ENCODE results near the gene CDH15.

- RRBS, 2 experiments = 77 to 89% methylated on average over 6 of the region's 19 CpGs
Observed at GRCh38 chr16:88759163-88759718, 25.8 kb downstream of the PIEZO1 start.

DNA sequence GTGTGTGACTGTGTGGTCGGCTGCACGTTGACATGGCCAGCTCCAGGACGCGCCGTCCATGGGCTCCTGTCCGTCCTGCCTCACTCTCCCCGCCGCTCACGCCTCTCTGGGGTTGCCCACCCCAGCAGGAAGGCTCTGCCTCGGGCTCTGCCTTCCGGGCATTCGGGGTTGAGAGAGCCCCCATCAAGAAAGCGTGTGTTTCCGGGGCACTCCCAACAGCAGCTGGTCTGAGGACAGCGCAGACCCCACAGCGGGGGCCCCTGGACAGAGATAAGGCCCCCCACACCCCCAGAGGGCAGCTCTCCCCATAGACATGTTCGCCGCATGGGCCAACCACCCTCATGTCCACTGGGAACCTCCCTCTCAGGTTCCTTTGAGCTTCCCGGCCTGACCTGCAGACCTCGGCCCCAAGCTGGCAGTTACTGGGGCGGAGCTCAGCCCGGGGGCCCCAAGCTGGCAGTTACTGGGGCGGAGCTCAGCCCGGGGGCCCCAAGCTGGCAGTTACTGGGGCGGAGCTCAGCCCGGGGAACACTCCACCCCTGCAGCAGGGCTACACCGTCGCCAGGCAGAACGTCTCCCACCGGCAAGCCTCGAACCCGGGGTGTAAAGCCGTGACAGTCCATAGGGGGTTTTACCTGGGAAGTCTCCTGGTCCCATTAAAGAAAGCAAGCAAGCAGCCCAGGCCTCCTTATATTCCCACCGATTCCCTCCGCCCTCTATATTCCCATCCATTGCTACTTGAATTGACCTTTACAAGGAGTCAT, 8.5 kb upstream of the PIEZO1 start:
- RRBS, 2 experiments = 65 to 69% methylated on average over 9 to 11 of the region's 35 CpGs

GRCh38 chr16:88900565-88901062, 34.2 kb upstream of the PABPN1L start:
- RRBS, 2 experiments = 88 to 91% methylated on average over 3 of the region's 17 CpGs

GRCh38 chr16:88926850-88927287, 50.1 kb downstream of the CBFA2T3 start:
- RRBS, 2 experiments = 4% methylated on average over 7 of the region's 26 CpGs; no CpG with 5 or more reads in 1 of the 2 experiments

DNA sequence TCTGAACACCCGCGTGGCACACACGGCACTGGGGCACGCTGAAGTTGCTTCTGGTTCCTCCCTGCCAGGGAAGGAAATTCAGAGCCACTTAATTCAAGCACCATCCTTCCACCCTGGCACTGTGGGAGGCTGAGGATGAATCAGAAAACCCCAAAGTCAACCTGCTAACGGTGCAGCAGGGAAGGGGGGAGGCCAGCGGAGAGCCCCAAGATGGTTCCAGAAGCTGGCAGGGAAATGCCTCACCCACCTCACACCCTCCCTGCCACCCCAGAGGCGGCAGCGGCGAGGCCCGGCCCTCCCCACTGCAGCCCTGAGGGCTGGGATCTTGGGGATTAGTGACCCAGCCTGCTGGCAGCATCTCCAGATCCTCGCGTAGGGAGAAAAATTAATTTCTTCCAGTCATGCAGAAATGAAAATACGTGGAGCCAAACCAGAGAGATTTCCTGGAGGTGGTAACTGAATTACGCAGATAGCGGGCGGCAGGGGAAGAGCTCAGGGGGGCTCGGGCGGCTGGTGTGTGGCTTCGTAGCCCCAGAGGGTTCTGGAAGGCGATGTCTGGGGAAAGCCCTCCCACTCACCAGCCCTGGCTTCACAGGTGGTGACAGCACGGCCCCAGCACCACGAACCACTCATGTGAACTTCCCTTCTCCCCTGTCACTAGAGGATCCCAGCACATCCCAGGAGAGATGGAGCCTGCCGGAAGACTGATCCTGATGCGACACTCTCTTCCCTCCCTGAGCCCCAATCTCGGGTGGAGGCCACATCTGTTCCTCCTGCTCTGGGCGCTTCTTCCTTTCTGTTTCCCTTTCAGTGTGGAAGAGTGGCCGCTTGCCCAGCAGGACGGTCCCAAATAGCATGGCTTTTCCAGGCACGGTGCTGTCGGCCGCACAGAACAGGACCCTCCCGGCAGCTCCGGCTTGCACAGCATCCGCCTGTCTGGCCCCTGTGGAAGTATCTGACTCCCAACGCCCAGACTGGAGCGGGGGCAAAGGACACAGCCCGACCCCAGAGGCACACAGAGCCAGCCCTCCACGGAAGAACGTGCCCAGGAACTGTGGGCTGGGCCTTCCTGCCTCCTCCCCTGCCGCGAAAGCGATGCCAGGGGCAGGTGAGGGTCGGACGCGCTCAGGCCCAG, 37.9 kb downstream of the CBFA2T3 start:
- RRBS, 2 experiments = no CpG with 5 or more reads among the region's 45 CpGs

GRCh38 chr16:88974898-88976107, 1.7 kb downstream of the CBFA2T3 start:
- RRBS, 2 experiments = 76 to 80% methylated on average over 3 of the region's 47 CpGs

DNA sequence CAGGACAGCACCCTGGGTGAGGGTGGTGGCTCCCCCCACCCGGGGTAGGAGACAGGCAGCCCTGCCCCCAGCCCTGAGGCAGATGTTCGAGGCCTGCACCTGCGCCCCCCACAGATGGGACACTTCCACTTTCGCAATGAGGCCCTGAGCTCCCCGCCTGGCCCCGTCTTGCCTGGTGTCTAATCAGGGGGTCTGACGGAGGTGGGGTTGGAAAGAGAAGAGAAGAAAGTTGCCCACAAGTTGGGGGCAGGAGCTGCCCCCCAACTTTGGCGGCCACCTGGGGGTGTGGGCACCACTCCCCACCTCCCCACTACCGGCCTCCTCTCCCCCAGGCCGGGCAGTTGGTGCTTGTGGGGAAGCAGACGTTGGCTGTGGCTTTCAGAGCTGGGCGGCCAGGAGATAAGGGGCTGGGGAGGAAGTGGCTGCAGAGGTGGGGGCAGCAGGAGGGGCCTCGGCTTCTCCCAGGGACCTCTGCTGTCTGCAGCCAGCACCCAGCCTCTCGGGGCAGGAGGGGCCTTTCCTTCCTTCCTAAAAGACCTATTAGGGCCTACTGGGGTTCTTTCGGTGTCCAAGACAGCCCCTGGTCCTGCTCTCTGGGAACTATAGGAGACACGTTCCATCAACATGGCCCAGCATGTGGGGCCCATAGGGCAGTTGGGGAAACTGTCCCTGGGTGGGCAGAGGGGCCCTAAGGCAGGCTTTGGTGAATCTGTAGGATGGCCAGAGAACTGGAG, 1.9 kb upstream of the CBFA2T3 start:
- RRBS, 2 experiments = no CpG with 5 or more reads among the region's 16 CpGs

DNA sequence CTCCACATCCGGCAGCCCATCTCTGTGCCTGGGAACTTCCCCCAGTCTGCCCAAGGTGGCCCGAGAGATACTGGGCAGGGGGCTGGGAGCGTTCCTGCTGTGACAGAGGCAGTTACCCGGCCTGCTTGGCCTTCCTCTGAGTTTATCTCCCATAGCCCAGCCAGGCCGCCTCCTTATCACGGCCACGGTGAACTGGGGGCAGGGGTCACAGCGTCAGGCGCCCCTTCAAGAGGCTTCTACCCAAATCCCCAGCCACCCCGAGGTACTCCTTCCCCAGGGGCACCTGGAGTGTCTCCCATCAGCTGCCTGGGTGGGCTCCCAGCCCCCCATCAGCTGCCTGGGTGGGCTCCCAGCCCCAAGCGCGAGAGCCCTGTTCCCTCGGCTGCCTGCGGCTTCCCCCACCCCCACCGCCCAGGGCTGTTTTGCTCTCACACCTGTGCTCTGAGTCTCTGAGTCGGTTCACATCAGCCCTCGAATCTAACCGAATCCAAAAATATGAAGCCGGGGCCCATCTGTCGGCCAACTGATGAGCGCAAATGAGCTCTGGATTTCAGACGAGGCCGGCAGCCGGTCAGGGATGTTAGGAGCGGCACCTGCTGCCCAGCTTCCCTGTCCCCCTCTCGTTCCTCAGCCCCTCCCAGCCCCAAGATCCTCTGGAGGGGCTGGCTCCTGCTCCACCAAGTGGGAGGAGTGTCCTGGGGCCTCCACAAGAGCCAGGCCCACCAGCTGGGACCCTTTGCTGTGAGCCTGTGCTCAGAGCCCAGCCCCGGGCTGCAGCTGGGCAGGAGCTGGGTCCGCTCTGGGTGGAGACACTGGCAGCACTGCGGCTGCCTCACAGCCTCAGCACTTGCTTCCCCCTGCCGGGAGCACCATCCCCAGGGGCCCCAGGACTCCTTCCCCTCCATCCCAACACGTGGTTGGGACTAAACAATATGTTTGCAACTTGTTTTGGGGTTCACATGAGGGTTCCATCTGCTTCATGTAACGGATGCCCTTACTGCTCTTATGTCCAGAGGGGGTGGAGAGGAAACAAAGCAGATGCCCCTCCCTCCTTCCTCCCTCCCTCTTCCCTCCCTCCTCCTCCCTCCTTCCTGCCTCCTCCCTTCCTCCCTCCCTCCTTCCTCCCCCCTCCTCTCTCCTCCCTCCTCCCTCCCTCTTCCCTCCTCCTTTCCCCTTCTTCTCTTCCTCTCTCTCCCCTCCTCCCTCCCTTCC, 15.9 kb upstream of the CBFA2T3 start:
- RRBS, 2 experiments = 63% methylated on average over 9 to 11 of the region's 32 CpGs

- RRBS, 2 experiments = under 1 to 4% methylated on average over 6 of the region's 41 CpGs
Observed at GRCh38 chr16:89052273-89052847, 41.3 kb upstream of the ACSF3 start.

- RRBS, 2 experiments = 30 to 40% methylated on average over 6 to 11 of the region's 36 CpGs
Observed at GRCh38 chr16:89053284-89053905, 40.3 kb upstream of the ACSF3 start.

DNA sequence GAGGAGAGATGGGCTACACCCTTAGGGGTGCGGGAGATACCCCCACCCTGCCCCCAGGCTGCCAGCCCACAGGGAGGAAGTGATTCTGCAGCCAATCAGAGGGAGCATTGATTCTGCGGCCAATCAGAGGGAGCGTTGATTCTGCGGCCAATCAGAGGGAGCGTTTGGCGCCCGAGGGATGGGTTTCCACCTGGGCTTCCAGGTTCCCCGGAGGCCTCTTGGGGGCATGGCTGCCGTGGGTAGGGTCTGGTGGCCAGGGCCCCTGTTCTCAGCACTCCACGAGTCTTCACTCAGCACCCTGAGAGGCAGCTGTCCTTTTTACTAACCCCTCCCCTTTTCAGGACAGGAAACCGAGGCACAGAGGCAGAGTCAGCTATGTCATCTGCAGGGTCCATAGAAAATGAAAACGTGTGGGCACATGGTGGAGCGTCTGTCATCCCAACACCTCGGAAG, 28.1 kb upstream of the ACSF3 start:
- RRBS, 2 experiments = no CpG with 5 or more reads among the region's 14 CpGs

DNA sequence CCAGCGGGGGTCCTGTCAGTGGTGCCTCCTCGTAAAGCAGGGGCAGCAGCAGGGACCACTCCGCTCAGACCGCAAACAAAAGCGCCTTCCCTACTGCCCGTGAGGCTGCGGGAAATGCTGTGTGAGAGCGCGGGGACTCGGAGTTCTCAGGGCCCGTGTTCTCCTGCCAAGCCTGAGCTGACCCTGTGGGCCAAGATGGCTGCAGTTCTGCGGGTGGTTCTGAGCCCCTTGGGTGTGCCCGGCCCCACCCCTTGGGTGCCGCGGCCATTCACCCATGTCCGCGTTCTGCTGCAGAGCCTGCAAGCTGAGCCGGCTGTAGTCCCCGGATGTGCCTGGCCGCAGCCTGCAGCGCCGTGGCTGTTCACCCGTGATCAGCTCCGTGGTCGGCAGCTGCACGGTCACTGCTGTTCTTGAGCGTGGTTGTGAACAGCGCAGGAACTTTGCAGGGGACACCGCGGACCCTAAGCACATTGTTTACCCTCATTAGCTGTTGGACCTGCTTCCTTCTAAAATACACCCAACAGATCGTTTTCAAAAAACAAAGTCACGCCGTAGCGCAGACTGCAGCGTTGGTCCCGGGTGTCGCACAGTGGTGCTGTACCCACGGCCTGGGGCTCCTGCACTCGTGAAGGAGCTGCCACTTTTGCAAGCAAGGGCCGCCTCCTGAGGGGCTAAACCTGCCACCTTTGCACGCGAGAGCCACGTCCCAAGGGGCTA, 20.1 kb downstream of the ACSF3 start:
- RRBS, 2 experiments = 93 to 97% methylated on average over 6 of the region's 43 CpGs

DNA sequence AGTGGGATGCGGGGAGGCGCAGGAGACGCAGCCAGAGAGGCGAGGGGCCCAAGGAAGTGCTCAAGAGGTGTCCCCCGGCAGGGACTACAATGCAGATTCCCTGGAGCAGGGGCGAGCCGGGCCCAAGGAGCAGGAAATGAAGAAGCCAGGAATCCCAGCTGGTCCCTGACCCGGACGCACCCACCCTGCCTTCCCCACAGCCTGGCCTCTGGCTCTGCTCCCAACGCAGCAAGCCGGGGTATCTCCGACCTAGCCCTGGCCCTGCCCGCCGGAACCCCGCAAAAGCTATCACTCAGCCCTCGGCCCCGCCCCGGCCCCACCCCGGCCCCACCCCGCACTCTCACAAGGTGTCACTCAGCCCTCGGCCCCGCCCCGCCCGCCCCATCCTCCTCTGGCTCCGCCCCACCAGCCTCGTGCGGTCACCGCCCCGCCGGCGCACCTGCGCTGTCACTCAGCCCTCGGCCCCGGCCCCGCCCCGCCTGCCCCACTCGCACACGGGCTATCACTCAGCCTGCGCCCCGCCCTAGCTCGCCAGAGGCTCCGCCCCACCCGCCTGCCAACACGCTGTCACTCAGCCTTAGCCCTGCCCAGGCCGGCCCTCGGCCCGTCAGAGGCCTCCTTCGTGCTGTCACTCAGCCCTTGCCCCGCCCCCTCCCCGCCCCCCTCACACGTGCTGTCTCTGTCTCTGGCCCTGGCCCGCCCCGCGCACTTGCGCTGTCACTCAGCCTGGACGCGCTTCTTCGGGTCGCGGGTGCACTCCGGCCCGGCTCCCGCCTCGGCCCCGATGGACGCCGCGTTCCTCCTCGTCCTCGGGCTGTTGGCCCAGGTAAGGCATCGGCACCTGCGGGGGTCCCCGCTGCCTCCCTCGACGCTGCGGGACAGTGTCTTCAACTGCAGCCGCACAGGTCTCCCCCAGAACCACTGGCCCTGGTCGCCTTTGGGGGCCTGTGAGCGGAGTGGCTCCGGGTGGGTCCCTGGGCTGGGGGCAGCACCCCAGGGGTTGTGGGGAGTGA, at the start of gene CDH15:
Gene CDH15 (plus strand): TSS at position 701 of the 1,013 bp plus-strand sequence.
- RRBS, 2 experiments = 3 to 7% methylated on average over 10 of the region's 80 CpGs

DNA sequence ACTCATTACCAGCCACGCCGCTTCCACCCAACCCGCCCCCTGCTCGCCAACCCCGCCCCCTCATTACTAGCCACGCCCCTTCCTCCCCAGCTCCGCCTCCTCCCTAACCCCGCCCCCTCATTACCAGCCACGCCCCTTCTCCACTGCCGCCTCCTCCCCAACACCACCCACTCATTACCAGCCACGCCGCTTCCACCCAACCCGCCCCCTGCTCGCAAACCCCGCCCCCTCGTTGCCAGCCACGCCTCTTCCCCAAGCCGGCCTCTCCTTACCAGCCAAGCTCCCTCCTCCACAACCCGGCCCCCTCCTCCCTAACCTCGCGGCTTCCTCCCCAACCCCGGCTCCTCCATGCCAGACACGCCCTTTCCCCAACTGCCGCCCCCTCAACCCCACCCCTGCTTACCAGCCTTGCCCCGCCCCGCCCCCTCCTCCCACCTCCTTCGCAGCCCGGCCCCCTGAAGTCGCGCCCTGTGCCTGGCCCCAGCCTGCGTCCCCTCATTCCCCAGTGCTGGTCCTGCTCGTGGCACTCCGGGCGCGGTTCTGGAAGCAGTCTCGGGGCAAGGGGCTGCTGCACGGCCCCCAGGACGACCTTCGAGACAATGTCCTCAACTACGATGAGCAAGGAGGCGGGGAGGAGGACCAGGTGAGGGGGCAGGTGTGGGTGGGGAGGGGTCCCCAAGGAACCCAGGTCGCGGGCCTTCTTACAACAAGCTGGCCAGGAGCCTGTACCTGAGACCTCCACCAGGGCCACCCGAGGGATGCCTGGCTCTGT, 7.2 kb downstream of the SLC22A31 start:
- RRBS, 2 experiments = 4 to 10% methylated on average over 5 to 10 of the region's 44 CpGs

DNA sequence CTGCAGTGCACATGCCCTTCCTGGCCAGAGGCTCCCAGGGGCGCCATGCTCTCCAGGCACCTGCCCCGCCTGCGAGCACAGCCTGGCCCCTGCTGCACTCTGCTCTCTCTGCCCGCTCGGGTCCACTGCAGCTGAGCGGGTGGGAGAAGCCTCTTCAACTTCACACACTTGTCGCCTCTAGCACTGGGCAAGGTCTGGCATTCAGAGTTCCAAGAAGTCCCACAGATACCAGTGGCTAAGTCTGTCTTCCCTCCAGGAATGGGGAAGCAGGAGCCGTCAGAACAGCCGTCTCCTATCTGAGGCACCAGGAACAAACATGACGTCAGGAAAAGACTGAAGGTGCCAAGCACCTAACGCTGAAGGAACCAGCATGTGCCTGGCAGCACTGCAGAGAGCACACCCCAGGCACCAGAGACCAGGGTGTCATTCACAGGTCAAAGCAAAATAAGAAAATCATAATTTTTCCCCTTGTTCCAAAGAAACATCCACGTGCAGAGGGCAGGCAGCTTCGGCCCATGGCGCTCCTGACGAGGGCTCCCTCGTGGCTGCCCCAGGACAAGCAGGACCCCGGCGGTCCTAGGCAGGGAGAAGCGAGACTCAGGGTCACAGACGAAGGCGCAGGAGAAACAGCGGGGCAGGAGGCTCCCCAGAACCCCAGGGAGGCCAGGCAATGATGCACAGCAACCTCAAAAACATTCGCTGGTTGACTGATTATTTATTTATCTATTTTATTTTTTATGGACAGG, 83.1 kb downstream of the ZNF778 start:
- RRBS, 2 experiments = no CpG with 5 or more reads among the region's 23 CpGs

DNA sequence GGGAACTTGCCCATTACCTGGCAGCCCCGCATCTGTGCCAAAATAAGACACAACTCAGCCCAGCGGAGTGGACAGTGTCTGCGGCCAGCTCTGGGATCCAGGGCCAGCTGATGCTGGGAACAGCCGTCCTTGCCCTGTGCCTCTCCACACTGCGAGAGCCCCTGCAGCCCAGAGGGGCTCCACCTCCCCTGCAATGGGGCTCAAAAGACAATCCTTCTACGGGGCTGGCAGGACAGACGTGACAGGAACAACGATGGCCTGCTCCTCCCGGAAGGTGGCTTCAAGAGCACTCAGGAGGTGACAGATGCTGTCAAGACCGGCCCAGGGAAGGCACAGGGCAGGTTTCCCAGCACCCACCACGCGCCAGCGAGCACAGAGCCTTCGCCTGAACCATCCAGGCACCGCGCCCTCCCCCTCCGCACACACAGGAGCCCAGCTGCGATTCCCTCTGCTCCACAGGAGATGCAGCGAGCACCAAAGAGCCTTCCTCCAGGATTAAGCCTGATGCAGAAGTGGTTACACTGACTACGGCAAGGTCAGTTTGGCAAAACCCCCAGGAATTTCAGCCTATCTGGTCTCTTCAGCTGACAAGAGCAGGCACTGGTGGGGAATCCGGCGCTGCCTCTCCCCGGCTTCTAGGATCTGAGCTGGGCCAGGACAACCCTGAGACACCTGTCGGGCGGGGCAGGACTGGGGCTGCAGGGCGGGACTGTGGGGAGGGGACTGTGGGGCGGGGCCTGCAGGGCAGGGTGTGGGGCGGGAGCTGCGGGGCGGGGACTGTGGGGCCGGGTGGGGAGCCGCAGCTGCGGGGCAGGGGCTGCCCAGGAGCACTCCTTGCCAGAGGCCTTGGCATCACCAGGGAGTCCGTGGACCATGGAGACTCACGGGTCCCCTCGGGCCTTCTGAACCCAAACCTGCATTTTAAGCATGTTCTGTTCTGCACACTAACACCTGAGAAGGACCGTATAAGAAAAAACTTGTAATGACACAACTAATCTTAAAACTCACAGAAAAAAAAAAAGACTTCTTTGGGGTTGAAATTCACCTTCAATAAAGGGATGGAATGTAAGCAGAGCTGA, 103.5 kb downstream of the ZNF778 start:
- RRBS, 2 experiments = 0% methylated on average over 1 of the region's 37 CpGs; no CpG with 5 or more reads in 1 of the 2 experiments

DNA sequence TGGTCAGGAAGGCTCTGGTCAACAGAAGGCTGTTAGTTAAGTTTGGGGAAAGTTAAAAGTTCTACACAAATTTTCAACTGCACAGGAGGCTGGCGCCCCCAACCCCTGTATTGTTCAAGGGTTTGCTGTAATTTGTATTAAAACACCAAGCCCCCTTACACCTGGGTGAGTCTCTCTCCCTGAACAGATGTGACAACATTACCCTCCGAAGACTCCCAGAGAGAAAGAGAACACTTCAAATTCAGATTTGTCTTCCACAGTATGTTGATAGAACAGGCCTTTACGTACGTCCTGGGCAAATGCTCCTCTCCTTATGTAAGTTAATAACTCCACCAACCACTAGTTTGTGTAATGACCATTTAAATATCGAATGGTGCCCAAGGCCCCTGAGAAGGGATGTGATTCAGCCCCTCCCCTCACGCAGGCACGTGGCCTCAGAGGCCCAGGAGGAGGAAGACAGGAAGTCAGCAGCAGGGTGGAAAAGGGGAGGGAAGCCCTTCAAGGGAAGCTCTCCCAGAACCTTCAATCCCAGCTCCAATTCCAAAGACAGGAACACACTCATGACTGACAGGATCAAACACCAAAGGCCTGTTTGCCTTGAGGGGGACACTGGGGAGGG, 104.7 kb downstream of the ZNF778 start:
- RRBS, 2 experiments = no CpG with 5 or more reads among the region's 7 CpGs

- RRBS, 2 experiments = 0 to 16% methylated on average over 2 of the region's 21 CpGs
Observed at GRCh38 chr16:89322683-89323397, 105.3 kb downstream of the ZNF778 start.

- RRBS, 2 experiments = no CpG with 5 or more reads among the region's 24 CpGs
Observed at GRCh38 chr16:89334854-89335770, 117.6 kb downstream of the ZNF778 start.

GRCh38 chr16:89360777-89361688, 129.3 kb downstream of the ANKRD11 start:
- RRBS, 2 experiments = no CpG with 5 or more reads among the region's 13 CpGs

Measured in Panc1 (cell line).